H1 (cell line): ENCODE measurements around a stretch of chr9.

DNA sequence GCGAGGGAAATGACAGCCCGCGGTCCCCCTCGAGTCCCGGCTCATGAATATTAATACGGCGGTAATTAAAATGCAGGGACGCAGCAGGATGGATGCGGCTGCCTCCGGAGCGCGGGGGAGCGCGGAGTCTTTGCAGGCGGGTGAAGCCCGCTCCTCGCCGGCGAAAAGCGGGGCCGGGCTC, 132.7 kb downstream of the C9orf50 start:
- RRBS: under 1% methylated on average over 18 of the region's 21 CpGs
CAGE:
- cytosol, long polyA plus RNA: no peak
- long polyA plus RNA: no peak
- nucleus, long polyA plus RNA: no peak

GRCh38 chr9:129489467-129489599, 131.6 kb downstream of the C9orf50 start:
- RRBS: no CpG with 5 or more reads among the region's 6 CpGs
CAGE:
- cytosol, long polyA plus RNA: no peak
- long polyA plus RNA: no peak
- nucleus, long polyA plus RNA: no peak

DNA sequence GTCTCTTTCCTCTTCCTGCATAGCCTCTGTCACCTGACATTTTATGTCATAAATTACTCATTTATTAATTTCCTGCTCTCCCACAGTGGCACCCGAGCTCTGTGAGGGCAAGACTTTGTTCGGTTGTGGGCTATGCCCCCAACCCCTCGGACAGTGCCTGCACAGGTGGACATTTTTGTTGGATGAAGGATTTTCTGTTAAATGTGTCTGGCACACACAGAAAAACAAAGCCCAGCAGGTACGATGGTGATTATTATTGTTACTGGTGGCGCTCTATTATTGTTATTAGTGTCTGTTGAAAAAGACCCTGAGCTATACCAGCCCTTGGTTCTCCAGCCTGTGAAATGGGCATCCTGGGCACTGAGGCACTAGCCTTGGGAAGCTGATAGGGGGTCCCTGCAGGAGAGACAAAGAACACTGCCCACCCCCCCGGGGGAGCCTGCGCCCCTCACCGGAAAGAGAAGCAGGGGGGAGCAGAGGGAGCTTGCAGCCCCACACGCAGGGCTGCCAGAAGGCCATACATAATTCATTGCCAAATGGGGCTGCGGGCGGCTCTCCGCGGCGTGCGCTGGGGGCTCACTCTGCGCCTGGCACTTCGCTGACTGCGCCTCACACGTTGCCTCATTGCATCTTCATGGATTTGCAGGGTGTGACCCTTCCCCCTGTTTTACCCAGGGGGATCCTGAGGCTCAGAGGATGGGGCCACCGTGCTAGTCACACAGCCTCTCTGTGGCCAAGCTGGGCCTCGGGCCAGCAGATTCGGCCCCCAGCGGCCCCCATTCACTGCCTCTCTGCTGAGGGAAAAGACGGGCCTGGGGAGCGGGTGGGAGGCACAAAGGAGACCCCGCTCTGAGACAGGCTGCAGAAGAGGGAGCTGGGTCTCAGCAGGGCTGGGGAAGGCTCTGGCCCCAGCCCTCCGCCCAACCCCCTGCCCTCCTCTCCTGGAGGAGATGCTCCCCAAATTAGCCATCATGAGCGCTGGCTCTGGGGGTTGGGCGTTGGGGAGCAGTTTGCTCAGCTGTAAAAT, 115.8 kb downstream of the C9orf50 start:
- RRBS: no CpG with 5 or more reads among the region's 29 CpGs
CAGE:
- cytosol, long polyA plus RNA: no peak
- long polyA plus RNA: no peak
- nucleus, long polyA plus RNA: no peak

- RRBS: no CpG with 5 or more reads among the region's 13 CpGs
CAGE:
- cytosol, long polyA plus RNA: no peak
- long polyA plus RNA: no peak
- nucleus, long polyA plus RNA: no peak
These were observed 65.2 kb downstream of the C9orf50 start for GRCh38 chr9:129555615-129556215.

- RRBS: no CpG with 5 or more reads among the region's 8 CpGs
CAGE:
- cytosol, long polyA plus RNA: no peak
- long polyA plus RNA: no peak
- nucleus, long polyA plus RNA: no peak
These were observed 40.7 kb downstream of the C9orf50 start for GRCh38 chr9:129580123-129580706.

- RRBS: no CpG with 5 or more reads among the region's 4 CpGs
CAGE:
- cytosol, long polyA plus RNA: no peak
- long polyA plus RNA: no peak
- nucleus, long polyA plus RNA: no peak
These were observed 36.8 kb downstream of the C9orf50 start for GRCh38 chr9:129583984-129584557.

GRCh38 chr9:129610265-129611044, 10.4 kb downstream of the C9orf50 start:
- RRBS: 2% methylated on average over 7 of the region's 79 CpGs
CAGE:
- cytosol, long polyA plus RNA: no peak
- long polyA plus RNA: no peak
- nucleus, long polyA plus RNA: no peak

GRCh38 chr9:129635098-129635498, 6.9 kb downstream of the ASB6 start:
- RRBS: no CpG with 5 or more reads among the region's 20 CpGs
CAGE:
- cytosol, long polyA plus RNA: no peak
- long polyA plus RNA: no peak
- nucleus, long polyA plus RNA: no peak

DNA sequence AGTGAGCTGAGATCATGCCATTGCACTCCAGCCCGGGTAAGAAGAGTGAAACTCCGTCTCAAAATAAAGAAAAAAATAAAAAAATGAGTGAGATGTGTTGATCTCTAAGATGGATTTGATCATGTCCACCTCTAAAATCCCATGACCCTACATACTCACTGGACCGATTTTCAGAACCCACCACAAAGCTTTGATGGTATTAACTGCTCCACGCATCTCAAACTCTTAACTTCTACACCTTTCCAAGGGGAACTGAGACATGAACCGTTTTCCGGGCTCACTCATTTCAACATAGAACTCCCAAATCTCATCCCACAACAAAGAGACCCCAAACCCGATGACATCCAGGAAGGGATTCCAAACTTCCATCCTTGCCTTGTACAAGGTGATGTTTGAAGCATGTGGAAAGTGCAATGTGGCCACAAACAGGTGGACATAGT, 1.7 kb downstream of the TOR1A start:
- RRBS: no CpG with 5 or more reads among the region's 7 CpGs
CAGE:
- cytosol, long polyA plus RNA: no peak
- long polyA plus RNA: no peak
- nucleus, long polyA plus RNA: no peak

GRCh38 chr9:129834362-129834824, 682 bp downstream of the C9orf78 start:
- RRBS: no CpG with 5 or more reads among the region's 22 CpGs
CAGE:
- cytosol, long polyA plus RNA: no peak
- long polyA plus RNA: no peak
- nucleus, long polyA plus RNA: no peak

GRCh38 chr9:129858067-129858961, 23.1 kb downstream of the USP20 start:
- RRBS: no CpG with 5 or more reads among the region's 12 CpGs
CAGE:
- cytosol, long polyA plus RNA: no peak
- long polyA plus RNA: no peak
- nucleus, long polyA plus RNA: no peak

GRCh38 chr9:129885602-129886546, 50.6 kb downstream of the USP20 start:
- RRBS: 3% methylated on average over 6 of the region's 43 CpGs
CAGE:
- cytosol, long polyA plus RNA: no peak
- long polyA plus RNA: no peak
- nucleus, long polyA plus RNA: no peak

GRCh38 chr9:129887746-129888332, 52.6 kb downstream of the USP20 start:
- RRBS: 87% methylated on average over 3 of the region's 18 CpGs
CAGE:
- cytosol, long polyA plus RNA: no peak
- long polyA plus RNA: no peak
- nucleus, long polyA plus RNA: no peak

- RRBS: no CpG with 5 or more reads among the region's 49 CpGs
CAGE:
- cytosol, long polyA plus RNA: no peak
- long polyA plus RNA: no peak
- nucleus, long polyA plus RNA: no peak
These were observed 55.1 kb downstream of the USP20 start for GRCh38 chr9:129890025-129891110.

DNA sequence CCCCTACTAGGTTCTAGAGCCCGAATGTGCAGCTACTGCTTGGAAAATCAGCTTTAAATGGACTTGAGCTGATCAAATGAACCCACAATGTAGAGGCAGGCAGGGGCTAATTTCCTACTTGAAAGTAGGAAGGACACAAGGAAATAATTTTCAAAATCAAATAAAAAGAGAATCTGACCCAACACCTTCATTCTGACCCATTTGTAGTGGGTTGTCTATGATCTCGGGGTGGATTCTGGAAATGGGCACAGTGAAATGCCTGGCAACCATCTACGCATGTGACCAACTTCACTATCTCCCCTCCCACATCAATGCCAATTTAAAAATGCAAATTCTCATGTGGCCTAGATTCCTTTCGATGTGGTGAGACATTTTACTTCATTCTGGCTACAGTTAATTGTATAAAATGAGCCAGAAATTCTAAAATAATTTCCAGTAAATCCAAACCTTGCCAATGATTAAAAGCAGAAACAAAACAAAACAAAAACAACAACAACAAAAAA, 58.8 kb downstream of the USP20 start:
- RRBS: no CpG with 5 or more reads among the region's 4 CpGs
CAGE:
- cytosol, long polyA plus RNA: no peak
- long polyA plus RNA: no peak
- nucleus, long polyA plus RNA: no peak

DNA sequence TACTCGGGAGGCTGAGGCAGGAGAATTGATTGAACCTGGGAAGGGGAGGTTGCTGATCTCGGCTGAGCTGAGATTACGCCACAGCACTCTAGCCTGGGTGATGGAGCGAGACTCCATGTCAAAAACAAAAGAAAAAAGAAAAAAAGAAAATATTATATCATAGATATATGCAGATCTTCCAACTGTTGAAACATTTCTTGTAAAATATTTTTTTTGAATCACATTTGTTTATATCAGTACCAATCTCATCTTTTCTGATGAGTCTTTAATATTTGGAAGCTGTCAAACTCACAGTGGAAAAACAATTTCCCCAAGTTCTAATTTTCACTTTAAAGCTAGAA, 42.6 kb downstream of the FNBP1 start:
- RRBS: no CpG with 5 or more reads among the region's 4 CpGs
CAGE:
- cytosol, long polyA plus RNA: no peak
- long polyA plus RNA: no peak
- nucleus, long polyA plus RNA: no peak

- RRBS: no CpG with 5 or more reads among the region's 19 CpGs
CAGE:
- cytosol, long polyA plus RNA: no peak
- long polyA plus RNA: no peak
- nucleus, long polyA plus RNA: no peak
These were observed 53.2 kb upstream of the NCS1 start for GRCh38 chr9:130118766-130119549.

DNA sequence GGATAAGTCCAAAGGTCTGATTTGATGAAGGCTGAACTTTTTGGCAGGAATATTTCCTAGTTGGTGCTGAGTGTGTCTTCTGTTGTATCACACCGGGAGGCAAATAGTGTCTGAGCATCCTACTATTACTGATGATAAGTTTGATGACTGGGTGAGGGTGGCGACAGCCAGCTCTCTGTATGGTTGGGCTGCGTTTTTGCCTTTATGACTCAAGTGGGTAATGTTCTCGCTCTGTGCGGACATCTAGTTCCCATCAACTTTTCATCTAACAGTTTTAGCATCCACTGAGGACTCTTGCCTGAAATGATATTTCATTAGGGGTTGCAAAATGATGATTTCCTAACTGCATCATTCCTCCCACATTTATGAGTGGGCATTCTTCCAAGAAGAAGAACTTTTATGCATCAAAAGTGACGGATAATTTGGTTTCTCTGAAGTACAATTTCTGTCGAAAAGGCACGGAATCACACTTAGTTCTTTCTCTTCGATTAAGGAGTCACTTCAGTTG, 26.6 kb downstream of the HMCN2 start:
- RRBS: no CpG with 5 or more reads among the region's 9 CpGs
CAGE:
- cytosol, long polyA plus RNA: no peak
- long polyA plus RNA: no peak
- nucleus, long polyA plus RNA: no peak

DNA sequence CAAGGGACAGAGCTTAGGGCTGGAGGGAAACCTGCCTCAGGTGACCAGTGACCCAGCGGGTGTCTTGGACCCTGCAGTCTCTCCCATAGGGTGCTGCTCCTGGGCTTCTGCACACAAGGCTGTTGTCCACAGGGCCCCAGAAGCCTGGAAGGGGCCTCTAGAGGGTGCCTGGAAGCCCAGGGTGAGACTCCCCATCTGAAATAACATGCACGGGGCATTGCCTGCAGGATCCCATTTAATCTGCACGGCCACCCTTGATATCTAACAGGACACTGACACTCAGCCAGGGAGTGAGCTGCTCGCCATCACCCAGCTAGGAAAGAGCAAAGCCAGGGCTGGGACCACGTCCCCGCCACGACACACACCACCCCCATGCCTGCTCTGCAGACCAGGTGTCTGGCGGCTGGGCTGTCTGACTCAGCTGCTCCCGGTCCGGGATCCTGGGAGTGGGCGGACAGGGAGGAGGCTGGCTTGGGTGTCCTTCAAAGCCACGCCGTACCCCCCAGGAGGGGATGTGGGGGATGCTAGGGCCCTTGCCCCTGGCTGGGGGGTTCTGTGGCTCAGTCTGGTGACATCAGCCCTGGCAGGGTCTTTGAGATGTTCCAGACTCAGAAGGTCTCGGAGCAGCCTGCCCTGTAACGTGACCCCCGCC, 62.1 kb downstream of the HMCN2 start:
- RRBS: no CpG with 5 or more reads among the region's 16 CpGs
CAGE:
- cytosol, long polyA plus RNA: no peak
- long polyA plus RNA: no peak
- nucleus, long polyA plus RNA: no peak

GRCh38 chr9:130330570-130330919, 65.0 kb downstream of the HMCN2 start:
- RRBS: no CpG with 5 or more reads among the region's 12 CpGs
CAGE:
- cytosol, long polyA plus RNA: no peak
- long polyA plus RNA: no peak
- nucleus, long polyA plus RNA: no peak